M059J (cell line): Measurements from ENCODE around the gene TRMT6.

- RAMPAGE, long total RNA = start-site peak on the minus strand at chr20:5950430-5950499, 178 and 81 reads in 2 replicates
Measured at GRCh38 chr20:5949962-5951158, at the start of gene TRMT6. Gene TRMT6, minus strand, starts transcription at chr20:5950533.

DNA sequence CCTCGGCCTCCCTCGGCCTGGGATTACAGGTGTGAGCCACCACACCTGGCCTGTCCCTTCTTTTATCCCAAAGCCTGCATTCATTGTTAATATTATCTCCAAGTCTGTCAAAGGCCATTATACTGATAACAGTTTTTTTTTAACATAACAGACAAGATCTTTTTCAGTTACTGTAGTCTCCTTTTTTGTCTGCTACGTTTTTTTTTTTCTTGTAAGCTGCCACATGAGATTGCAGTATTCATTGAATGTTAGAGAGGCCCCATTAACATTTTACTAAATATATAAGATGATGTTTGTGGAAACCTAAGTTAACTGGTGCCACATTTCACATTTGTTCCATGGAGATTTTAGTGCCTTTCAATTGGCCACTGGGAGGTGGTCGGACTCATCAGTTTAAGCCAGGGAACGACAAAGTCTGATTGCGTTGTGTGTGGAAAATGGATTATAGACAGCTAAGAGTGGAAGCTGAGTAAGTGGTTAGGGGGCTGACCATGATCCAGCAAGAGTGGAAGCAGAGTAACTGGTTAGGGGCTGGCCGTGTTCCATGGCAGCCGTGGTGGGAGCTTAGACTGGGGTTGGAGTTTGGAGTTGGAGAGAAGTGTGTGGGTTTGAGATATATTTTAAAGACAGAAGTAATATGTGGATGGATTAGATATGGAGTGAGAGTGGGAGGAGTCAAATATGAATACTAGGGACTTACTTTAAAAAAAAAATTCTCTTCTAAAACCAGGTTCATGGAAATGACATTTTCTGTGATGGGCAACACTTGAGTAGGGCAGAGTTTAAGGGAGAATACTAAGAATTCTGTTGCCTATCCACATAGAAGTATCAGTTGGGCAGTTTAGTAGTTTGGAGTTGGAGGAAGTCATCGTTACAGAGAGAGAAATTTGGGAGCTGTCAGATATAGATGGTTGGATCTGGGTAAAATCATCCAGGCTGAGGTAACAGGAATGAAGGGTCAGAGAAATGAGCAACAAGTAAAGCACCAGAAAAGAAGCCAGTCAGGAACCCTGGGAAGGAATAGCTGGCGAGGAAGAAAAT is 6.2 kb downstream of the CRLS1 start:
- RAMPAGE, long total RNA = no peak

DNA sequence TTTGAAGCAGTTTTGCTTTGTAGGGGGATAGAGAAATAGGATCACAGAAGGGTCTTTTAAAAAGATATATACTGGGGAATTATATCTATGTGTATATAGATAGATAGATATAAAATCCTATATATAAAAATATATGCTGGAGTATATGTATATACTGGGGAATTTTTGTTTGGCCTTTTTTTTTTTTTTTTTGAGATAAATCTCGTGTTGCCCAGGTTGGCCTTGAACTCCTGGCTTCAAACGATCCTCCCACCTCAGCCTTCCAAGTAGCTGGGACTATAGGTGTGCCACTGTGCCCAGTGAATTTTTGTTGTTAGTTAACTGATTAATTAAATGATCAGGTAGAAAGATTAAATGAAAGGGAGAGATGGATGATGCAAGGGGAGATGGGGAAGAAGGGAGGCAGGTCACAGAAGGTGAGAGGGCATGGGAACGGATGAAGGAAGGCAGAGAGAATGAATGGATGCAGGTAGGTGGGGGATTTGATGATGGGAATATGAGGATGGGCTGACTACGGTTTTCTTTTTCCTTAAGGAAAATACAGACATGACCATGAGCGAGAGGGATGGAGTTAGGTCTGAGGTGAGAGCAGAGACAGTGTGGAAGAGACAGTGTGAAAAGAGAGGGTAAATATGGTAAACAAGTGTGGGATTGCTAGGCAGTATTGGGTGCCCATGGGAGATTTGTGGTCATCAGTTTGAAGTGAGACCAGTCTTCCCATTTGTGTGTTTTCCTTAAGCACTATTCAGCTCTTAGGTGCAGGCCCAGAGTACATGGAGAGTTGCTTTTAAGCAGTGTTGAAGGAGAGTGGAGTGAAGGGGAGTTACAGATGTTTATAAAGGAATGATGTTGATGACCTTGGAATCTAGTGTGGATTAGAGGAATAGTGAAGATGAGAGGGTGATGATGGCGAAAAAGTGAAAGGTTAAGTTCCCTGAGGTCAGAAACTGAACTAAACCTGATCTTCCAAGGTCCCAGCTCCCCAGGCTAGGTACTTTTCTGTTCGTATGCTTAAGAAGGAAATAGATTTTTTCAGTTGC is 7.4 kb downstream of the CRLS1 start:
- RAMPAGE, long total RNA = no peak

- RAMPAGE, long total RNA = no peak
Measured at GRCh38 chr20:6561296-6561624, 206.2 kb upstream of the BMP2 start.

DNA sequence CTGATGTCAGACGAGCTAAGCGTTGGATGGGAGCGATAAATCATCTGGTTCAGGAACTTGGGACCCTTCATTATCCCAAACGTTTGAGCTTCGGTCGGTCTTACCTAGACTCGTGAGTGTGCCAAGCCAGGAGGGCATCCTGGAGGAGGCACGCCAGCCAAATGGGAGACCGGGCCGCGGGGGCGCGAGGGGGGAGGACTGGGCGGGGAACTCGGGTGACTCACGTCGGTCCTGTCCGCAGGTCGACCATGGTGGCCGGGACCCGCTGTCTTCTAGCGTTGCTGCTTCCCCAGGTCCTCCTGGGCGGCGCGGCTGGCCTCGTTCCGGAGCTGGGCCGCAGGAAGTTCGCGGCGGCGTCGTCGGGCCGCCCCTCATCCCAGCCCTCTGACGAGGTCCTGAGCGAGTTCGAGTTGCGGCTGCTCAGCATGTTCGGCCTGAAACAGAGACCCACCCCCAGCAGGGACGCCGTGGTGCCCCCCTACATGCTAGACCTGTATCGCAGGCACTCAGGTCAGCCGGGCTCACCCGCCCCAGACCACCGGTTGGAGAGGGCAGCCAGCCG is 2.5 kb downstream of the BMP2 start:
- RAMPAGE, long total RNA = no peak

DNA sequence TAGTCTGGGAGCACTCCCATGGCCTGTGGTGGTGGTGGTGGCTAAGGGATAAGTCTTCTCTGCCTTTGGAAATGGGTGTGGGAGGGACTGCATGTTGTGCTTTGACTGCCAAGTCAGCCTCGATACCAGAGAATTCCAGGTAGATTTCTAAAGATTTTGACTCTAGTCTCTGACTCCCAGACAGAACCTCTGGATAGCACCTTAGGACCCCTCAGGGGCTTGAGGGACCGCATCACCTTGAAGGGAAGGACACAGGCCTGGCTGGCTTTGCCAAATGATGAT is 329.4 kb downstream of the BMP2 start:
- RAMPAGE, long total RNA = no peak

DNA sequence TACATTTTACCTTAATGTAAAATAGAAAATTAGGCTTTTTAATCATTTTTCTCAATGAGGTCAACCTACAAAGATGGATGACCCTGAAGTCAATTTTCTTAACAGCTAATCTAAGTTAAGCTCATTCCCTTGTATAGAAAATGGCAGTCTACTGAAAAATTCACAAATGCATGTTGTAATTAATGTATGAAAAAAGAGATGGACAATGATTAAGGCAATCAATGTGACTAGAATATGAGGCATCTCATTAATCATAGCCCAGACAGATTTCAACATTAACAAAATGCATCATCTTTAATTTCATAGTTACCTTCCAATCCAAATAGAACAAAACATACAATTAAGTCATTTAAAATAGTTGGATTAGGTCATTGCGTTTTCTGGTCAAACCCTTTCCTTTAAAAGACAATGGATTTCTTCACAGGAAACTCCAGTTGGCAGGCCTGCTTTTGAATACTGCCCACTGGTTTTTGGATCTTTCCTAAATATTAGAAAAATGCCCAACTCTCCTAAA is 204.0 kb downstream of the HAO1 start:
- RAMPAGE, long total RNA = no peak

- RAMPAGE, long total RNA = no peak
Measured at GRCh38 chr20:7866212-7866652, 74.0 kb downstream of the HAO1 start.

GRCh38 chr20:7999497-8000132 is 19.9 kb downstream of the TMX4 start:
- RAMPAGE, long total RNA = no peak

- RAMPAGE, long total RNA = no peak
Measured at GRCh38 chr20:8544786-8545588, 412.9 kb downstream of the PLCB1 start.

DNA sequence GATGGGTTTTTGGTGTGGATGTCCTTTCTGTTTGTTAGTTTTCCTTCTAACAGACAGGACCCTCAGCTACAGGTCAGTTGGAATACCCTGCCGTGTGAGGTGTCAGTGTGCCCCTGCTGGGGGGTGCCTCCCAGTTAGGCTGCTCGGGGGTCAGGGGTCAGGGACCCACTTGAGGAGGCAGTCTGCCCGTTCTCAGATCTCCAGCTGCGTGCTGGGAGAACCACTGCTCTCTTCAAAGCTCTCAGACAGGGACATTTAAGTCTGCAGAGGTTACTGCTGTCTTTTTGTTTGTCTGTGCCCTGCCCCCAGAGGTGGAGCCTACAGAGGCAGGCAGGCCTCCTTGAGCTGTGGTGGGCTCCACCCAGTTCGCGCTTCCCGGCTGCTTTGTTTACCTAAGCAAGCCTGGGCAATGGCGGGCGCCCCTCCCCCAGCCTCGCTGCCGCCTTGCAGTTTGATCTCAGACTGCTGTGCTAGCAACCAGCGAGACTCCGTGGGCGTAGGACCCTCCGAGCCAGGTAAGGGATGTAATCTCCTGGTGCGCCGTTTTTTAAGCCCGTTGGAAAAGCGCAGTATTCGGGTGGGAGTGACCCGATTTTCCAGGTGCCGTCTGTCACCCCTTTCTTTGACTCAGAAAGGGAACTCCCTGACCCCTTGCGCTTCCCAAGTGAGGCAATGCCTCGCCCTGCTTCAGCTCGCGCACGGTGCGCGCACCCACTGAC is 468.4 kb downstream of the PLCB1 start:
- RAMPAGE, long total RNA = no peak

DNA sequence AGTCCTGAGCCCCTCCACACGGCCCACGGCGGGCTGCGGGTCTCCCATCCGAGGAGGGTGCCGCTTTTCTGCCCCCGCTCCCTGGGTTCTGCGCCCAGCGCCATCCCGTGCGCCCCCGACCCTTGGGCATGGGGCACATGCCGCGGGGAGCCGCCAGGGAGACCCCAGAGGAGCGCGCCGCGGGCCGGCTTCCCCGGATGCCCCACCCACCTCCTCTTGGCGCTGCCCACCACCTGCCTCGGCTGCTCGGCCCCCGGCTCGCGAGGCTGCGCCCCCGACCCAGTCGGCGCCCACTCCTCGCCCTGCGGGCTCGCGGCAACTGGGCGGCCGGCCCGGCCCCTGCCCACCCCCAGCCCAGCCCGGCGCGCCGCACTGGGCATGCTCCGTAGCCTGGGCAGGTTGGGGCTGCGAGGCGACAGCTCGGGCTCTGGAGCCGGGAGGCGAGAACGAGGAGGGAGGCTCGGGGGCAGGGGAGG is 556 bp upstream of the PLCB4 start:
- RAMPAGE, long total RNA = no peak

- RAMPAGE, long total RNA = no peak
Measured at GRCh38 chr20:9119865-9120134, 50.9 kb downstream of the PLCB4 start.

GRCh38 chr20:9403641-9404265 is 110.6 kb upstream of the LAMP5 start:
- RAMPAGE, long total RNA = no peak

GRCh38 chr20:10434387-10434912 is 428 bp upstream of the MKKS start:
- RAMPAGE, long total RNA = no peak

DNA sequence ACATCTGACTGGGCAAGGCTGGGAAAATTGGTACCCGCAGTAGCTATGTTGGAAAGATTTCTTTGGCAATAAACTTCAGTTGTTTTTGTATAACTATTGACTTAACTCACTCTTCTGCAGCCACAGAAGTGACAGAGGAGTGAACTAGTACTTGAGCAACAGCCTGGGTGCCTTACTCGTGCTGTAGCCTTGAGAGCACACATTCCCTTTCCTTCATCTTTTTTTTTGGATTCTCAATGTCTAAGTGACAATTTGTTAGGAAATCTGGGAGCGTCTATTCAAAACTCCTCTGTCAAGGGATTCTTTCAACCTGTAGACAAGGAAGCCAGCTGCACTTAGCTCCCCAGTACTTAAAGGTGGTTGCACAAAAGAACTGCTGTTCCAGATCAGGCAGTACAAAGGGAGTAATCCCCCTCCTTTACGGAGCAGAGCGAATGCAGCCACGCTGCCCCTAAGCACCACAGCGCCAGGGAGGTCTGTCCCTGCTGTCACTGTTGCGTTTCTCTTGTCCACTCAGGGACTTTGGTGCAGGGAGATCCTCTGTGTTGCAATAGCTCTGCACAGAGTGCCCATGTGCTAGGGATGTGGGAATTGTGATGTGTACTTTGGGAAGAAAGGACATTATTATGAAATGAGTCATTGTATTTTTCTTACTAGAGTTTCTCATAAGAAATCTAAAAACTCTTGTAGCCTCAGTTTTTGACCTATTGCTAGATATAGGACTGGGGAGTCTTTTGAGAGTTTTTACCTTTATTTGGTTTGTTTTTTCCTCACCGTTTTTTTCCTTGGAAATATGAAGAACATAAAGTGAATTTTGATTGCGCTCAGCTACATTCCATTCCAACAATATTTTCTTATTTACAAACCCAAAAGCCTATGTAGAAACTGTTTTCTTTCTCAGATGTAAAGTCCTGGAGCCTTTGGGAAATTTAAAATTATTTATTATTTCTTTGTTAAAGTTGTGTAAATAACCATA is 69.3 kb downstream of the JAG1 start:
- RAMPAGE, long total RNA = no peak

GRCh38 chr20:10636967-10637471 is 36.8 kb downstream of the JAG1 start:
- RAMPAGE, long total RNA = no peak

GRCh38 chr20:10637628-10637948 is 36.2 kb downstream of the JAG1 start:
- RAMPAGE, long total RNA = no peak

- RAMPAGE, long total RNA = no peak
Measured at GRCh38 chr20:10640784-10641405, 32.9 kb downstream of the JAG1 start.

- RAMPAGE, long total RNA = no peak
Measured at GRCh38 chr20:10653330-10654193, 20.2 kb downstream of the JAG1 start.